Zone of skin (tissue), 1 donor: Measurements from ENCODE around the gene TEPP.

GRCh38 chr16:57485057-57485833 lies 1.0 kb downstream of the DOK4 start:
- RRBS: no CpG with 5 or more reads among the region's 12 CpGs

GRCh38 chr16:57528718-57529776 lies 7.3 kb downstream of the CCDC102A start:
- RRBS: 52% methylated on average over 33 of the region's 103 CpGs

DNA sequence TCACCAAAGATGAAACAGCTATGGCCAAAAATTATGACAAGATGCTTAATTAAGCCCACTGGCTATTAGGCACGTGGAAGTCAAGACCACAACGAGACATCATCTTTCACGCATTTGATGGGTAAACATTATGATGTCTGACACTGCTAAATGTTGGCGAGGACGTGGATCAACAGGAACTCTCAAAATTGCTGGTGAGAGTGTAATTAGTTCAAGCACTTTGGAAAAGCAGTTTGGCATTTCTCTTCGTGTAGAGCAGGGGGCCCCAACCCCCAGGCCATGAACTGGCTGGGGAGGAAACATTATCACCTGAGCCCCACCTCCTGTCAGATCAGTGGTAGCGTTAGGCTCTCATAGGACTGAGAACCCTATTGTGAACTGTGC lies 39.6 kb upstream of the ADGRG1 start:
- RRBS: no CpG with 5 or more reads among the region's 7 CpGs

DNA sequence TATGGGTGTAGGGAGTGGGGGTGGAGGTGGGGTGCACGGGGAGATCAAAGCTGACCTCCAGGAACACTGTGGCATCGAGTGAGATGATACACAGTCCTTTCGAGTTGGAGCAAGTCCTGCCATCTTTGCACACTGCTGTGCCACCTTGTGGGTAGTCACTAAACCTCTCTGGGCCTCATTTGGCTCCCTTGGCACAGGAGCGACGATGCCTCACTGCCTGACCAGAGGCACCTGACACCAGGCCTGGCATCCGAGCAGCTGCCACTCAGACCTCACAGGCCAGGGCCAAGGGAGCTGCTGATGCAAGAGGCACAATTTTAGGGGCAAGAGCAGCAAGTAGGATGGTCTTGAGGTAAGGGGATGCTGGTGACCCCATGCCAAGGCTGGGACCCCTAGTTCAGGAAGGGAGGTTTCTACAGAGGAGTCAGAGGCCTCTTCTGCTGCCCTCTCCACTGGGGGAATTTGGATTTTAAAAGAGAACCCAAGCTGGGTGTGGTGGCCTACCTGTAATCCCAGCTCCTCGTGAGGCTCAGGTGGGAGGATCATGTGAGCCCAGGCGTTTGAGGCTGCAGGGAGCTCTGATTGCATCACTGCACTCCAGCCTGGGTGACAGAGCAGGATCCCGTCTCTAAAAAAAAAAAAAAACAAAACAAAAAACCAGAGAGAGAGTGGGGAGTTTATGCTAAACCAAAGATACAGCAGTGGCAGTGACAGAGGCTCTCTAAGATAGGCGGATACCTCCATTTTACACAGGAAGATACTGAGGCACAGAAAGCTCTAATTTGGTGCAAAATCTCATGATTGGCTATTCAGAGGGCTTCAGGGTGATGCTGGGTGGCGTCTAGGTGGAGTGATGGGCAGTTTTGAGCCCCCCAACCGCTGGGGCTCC lies 6.7 kb upstream of the ADGRG1 start:
- RRBS: no CpG with 5 or more reads among the region's 12 CpGs

GRCh38 chr16:57629065-57629461 lies 633 bp downstream of the ADGRG1 start:
- RRBS: no CpG with 5 or more reads among the region's 6 CpGs

GRCh38 chr16:57669299-57669848 lies 1.3 kb downstream of the ADGRG3 start:
- RRBS: no CpG with 5 or more reads among the region's 8 CpGs

DNA sequence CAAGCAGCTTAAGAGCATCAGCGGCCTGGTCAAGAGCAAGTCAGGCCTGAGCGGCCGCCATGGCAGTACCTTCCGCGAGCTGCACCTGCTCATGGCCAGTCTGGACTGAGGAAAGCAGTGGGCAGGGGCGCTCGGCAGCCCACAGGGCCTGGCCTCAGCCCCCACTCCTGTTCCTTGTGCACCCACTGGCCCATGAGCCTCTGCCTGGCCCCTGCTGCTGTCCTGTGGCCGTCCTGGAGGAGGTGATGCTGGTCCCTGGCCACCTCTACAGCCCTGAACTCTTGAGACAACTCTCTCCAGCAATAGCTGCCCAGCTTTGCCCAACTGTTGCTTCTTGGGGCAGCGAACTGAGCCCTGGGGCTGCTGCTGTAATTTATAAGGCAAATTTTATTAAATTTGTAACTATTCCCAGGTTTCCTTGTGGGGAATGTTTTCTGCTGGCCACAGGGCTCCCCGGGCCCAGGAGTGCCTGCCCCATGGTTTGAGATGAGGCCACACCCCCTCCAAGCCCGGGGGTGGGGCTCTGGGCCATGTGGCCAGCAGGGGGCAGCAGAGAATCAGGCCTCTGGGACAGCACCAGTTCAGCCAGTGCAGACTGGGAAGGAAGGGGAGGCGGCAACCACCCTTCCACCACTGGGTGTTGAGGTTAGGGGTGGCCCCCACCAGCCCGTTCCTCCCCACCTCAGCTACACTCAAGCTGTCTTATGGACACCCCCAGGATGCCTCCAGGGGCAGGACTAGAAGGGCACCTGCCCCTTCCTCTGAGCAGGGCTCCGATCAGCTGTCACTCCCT lies 21.5 kb downstream of the KATNB1 start:
- RRBS: 2% methylated on average over 2 of the region's 14 CpGs

DNA sequence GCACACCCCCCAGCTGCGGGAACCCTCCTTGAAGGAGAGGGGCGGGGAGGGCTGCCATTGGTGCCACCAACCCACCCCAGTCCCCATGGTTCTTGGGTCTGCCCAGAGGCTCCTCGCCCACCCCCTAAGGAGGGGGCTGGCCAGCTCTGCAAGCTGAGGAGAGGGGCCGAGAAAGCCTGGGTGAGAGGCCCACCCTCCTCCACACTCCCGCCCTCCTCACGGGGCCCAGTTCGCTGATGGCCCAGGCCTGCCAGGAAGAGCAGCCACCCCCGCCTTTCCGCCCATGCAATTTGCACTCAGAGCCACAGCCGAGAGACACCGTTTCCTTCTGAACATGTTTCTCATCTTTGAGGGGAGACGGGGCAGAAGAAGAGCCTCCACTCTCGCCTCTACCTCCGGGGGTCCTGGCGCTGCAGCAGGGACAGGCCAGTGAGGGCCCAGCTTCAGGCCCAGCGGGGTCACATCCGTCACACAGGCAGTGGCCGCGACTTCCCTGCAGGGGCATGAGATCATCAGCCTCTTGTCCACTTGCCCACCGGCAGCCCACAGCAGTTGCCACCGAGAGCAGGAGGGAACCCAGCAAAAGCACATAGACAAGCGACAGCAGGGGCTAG lies 23.0 kb downstream of the KATNB1 start:
- RRBS: no CpG with 5 or more reads among the region's 22 CpGs

DNA sequence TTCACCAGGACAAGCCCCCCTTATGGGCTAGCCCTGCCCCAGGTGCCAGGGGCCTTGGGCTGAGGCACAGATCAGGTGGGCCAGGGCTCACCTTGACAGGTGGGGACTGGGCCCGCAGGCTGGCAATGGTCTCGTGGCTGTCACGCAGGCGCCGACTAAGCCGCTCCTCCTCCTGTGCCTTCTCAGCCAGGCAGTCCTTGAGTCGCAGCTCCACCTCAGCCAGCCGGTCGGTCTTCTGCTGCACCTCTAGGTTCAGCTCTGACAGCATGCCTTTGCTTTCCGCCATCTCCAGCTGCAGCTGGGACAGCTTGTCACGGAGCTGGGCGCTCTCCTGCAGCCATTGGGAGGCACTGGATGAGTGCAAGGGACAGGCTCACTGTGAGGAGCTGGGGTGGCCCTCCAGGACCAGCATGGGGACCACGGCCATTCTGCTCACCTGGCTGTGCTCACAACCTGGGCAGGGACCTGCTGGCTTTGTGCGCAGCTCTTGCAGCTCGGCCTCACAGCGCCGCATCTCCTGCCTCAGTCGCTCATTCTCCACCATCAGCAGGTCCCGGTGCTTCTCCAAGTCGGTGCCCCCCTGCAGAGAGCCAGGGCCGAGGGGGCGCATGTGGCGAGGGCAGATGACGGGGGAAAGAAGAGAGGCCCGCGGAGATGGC lies 31.1 kb downstream of the KIFC3 start:
- RRBS: no CpG with 5 or more reads among the region's 26 CpGs

GRCh38 chr16:57816022-57816819 lies 13.9 kb upstream of the KIFC3 start:
- RRBS: no CpG with 5 or more reads among the region's 16 CpGs

DNA sequence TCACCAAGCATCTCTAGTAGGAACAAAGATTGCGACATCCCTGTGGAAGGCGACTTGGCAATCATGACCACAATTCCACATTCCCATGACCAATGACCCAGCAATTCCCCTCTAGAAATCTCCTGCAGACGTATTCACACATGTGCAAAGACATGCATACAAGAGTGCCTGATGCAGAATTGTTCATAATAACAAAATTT lies 21.3 kb downstream of the CNGB1 start:
- RRBS: no CpG with 5 or more reads among the region's 3 CpGs

GRCh38 chr16:57976231-57977025 lies at the start of gene TEPP:
Gene TEPP, plus strand, starts transcription at chr16:57976544.
- RRBS: no CpG with 5 or more reads among the region's 2 CpGs

- RRBS: 1% methylated on average over 46 of the region's 62 CpGs
Observed at GRCh38 chr16:57999876-58000531, 468 bp downstream of the ZNF319 start.

DNA sequence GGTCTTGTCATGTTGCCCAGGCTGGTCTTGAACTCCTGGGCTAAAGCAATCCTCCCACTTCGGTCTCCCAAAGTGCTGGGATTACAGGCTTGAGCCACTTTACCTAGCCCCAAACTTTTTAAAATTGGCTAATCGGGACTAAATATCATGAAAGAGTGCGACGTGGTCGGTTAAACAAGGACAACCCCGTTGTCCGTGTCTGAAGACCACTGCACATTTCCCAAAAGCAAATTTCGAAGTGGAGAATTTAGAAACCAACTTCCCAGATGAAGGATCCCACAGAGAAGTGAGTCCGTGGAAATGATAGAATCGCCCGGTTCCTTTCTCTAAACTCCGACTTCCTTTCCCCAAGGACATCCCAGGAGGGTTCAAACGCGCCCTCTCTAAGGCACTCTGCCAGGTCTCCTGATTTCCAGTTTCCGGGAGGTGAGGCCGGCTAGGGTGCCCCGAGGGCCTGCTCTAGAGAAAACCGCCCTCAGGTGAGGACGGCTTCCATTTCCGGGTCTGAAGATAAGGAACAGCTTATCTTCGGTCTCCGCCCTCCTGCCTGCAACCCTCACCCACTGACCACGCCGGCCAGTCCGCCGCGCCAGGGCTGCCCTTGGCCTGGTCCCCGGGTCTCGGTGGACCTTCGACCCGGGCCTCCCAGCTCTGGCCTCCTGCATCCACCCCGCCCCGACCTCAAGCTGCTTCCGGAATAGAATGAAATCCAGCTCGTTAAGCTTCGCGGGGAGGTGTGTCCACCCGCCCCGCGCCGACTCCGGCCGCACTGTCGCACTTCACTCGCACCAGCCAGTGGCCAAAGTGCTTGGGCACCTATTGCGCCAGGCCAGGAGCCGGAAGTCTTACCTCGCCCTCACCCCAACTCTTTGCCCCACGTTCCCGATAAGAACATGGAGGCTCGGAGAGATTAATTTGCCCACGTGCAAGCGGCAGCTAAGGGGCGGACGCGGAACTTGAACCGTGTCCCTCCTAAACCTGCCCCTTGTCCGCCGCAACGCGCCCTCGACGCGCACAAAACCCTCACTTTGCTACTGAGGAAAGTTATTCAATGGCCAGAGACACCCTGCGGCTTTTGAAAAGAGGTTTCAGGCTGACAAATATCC lies 962 bp upstream of the MMP15 start:
- RRBS: 5% methylated on average over 32 of the region's 65 CpGs

DNA sequence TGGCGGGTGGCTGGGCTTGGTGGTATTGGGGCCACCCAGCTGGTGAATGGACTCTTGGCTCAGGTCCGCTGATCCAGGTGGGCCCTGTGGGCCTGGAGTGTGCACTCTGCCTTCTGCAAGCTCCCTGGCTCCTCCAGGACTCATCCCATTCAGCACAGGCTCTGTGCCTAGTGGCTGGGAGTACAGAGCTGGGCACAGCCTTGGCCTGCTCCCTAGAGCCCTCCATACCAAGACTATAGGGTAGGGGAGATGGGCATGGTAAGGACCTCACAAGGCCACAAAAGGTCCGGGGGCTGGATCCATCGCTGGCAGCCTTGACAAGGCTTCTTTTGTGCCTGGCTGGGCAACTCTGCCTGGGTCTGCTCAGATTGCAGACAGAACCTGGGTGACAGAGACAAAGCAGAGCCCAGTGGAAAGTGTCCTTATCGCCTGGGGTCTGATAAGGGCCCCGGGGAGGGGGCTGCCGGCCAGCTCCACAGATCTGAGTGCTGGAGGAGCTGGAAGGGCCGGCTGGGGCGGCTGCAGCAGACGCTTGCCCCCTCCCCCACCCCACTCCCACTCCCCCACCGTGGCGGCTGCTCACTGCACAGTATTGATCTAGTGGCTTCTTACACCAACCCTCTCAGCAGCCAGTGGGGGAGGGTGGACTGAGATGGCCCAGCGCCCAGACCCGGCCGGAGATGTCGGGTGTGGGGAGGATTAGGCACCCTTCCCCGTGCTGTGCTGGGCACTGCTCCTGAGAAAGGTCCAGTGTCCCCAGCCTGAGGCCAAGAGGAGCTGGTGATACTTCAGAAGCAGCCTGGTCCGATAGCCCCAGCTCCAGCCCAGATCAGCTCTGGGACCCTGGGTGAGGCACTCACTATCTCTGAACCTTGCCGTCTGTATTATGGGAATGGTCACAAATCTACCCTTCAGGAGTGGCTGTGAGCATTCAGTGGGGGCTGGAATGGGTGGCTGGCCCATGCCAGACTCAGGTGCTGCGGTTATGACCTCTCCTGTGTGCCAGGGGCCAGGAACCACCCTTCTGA lies 7.3 kb downstream of the MMP15 start:
- RRBS: 17% methylated on average over 1 of the region's 20 CpGs

DNA sequence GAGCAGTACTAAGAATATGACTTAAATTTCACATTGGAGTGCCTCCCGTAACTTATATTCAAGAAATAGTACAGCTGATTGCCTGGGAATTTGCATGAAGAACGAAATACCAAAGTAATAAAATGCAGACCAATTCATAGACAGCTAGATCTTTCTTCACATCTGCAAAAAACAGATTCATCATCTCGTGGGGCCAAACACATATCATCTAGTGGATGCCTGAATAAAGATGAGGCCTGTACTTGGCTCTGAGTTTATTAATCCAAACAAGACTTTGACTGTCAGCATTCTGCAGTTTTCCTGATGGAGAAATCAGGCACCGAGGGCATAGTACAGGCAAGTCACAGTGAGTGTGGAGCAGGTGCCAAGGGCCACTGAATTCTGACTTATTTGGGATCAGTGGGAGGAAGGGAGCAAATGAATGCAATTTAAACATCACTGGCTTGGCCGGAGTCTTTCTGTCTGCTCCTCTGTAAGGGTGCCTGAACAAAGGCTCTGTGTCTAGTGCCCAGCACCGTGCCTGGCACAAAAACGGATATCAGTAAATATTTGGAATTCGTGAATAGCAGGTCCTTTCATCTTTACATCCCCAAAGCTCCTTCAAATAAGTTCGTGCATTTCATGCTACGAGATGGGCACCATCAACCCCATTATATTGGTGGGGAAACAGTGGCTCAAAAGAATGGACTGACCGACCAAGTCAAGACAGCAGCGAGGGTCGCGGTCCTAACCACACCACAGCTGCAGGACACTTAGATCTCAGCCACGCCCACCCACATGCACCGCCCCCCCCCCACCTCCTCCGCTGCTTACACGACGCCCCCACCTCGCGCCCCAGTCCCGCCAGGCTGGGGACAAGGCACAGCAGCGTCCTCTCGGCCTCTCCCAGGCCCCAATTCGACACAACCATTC lies 877 bp downstream of the CFAP20 start:
- RRBS: no CpG with 5 or more reads among the region's 25 CpGs

DNA sequence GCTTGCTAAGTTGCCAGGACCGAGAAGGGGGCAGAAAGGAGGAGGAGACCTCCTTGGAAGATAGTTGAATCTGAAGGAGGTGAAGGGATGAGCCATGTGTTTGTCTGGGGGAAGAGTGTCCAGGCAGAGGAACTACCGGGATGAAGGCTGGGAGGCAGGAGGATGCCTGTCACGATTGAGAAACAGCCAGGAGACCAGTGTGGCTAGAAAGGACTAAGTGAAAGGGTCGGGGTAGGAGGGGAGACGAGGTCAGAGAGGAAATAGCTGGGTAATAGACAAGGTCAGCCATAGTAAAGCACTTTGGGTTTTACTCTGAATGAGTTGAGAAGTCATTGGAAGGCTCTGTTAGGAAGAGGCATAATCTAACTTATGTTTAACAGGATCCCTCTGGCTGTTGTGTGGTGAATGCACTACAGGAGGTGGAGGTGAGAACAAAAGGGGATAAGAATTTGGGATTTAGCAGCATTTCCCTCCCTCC lies 12.8 kb upstream of the CCDC113 start:
- RRBS: no CpG with 5 or more reads among the region's 5 CpGs

DNA sequence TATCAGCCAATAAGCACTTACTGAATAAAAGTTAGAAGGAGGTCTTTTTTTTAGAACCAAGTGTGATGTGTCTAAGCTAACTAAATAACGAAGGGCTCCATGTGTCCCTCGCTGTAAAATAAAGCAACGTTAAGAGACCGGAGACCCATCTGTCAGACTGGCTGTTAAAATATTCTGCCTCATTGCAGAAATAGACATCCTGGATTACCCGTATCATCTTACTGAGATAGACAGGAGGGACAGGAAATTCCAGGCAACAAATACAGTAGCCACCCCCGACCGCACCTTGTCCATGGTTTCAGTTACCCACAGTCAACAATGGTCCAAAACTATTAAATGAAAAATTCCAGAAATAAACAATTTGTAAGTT lies 23.4 kb upstream of the PRSS54 start:
- RRBS: no CpG with 5 or more reads among the region's 7 CpGs

GRCh38 chr16:58318611-58318762 lies 23.7 kb upstream of the PRSS54 start:
- RRBS: no CpG with 5 or more reads among the region's 2 CpGs

DNA sequence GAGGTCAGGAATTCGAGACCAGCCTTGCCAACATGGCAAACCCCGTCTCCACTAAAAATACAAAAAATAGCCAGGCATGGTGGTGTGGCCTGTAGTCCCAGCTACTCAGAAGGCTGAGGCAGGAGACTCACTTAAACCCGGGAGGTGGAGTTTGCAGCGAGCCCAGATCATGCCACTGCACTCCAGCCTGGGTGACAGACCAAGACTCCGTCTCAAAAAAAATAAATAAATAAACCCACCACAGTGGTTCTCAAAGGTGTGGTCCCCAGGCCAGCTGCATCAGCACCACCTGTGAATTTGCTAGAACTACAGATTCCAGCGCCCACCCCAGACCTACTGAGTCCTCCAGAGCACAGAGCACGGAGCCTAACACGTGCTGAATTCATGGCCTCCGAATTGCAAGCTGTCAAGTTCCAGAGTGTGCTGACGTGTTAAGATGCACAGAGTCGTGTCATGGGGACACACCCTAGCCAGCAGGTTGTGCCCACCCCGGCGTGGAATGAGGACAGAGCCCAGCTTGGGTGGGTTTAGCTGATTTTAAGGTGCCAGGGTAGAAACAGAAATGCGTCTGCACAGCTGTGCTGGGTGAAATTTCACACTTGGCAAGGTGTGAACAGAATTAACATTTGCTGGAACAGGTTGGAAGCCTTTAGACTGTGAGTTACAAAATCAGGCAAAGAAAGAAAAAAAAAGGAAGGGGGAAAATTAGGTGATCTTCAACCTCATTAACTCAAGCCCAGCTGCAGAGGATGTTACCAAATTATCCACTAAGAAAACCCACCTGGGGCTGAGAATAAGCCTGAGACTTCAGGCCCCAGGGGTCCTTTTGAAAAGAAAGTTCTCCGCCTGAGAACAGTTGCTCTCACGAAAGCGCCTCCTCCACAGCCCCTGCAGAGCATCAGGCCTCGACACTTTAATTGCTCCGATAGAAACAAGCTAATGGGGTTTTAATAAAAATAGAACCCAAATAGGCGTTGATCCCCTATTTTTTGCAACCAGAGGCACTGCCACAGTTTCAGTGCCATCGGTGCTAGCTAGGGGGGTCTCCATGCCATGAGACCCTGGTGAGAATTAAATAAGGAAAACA lies 27.1 kb downstream of the GINS3 start:
- RRBS: no CpG with 5 or more reads among the region's 21 CpGs